Mesenchymal stem cell of adipose (primary cell): ENCODE data around the genes ANKH and RETREG1.

DNA sequence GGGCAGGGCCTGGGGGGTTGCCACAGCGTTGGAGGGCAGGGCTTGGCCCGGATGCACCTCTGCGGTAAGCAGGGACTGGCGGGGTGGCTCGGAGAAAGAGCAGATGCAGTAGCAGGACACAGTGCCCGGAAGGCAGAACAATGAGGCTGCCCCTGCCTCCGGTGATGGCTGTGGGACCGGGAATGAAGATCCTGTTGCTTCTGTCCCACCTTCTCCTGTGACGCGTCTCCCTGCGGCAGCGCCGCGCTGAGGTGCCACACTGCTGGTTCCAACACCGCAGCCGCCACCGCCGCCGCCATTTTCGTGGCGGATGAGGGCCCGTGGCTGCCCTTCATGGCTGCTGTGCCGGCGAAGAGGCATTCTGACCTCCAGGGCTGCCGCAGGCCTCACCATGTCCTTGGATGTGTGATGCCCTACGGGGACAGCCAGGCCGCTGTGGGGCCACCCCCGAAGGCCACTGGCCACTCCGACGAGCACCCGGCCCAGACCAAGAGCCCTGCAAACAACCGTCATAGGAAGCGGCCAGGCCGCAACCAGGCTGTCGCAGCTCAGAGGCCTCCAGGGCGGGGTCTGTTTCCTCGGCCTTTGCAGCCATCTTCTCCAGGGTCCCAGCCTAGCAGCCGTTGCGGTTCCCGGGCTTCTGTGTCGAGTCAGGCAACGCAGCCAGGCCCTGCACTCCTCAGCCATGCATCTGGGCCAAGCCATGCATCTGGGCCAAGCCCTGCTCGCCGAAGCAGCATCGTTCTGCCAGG lies 890.6 kb upstream of the CTNND2 start:
- CAGE, long polyA plus RNA = no peak

DNA sequence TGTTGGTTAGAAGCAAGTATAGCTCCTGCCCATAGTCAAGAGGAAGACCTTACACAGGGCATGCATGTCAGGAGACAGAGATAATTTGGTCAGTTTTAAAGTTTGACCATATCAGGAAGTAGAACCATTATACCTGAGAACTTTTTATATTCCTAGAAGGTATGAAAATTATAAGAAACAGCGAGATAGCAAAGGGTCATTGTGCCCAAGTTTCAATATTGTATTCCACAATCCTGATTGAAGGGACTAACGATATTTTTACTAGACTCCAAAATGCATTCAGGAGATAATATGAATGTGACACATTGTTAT lies 984.1 kb upstream of the CTNND2 start:
- CAGE, long polyA plus RNA = no peak

DNA sequence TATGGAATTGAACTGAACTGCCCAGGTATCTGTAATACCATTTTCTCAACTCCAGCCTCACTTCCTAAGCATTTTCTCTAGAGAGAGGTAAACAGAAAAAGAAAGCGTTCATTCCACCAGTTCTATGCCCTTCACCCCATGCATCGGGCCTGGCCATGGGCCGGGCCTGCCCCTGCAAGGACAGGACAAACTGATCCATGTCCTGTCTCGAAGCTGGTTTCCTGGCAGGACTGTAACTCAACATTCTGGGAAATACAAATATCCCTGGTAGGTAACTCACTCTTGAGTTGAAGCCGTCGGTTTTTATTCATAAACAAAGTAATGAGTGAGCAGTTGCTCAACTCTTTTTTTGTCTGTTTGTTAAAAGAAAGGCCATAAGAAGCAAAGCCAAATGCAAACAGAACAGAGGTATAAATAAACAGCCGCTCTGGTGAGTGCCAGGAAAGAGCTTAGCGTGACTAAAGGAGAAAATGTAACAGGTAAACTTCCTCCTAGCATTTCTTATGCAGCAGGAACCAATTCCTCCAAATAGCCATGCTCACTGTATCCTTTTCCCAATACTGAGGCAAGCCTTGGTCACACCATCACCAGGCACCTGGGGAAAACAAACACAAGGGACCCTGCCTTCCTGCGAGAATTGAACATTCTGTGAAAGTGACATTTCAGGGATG lies 64.4 kb upstream of the DNAH5 start:
- CAGE, long polyA plus RNA = no peak

GRCh38 chr5:14144383-14144537 lies 1.1 kb downstream of the TRIO start:
- CAGE, long polyA plus RNA = no peak

GRCh38 chr5:14165358-14165990 lies 22.3 kb downstream of the TRIO start:
- CAGE, long polyA plus RNA = no peak

DNA sequence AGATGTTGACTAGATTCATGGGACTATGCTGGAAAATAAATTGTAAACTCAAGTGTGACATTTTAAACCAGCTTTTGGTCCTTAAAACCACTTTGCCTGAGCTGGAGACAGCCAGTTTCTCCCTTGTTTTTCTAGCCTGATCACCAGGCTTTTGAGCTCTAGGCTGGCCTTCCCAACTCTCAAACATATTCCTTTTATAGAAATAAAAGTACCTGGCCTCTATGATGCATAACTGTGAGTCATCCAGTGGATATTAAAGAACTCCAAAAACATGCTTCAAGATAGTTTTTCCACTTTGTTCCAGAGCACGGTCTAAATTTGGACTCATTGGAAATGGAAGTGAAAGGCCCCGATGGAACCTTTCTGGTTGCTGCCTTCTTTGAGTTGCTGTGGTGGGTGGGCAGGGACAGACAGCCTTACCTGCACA lies 43.0 kb downstream of the TRIO start:
- CAGE, long polyA plus RNA = no peak

DNA sequence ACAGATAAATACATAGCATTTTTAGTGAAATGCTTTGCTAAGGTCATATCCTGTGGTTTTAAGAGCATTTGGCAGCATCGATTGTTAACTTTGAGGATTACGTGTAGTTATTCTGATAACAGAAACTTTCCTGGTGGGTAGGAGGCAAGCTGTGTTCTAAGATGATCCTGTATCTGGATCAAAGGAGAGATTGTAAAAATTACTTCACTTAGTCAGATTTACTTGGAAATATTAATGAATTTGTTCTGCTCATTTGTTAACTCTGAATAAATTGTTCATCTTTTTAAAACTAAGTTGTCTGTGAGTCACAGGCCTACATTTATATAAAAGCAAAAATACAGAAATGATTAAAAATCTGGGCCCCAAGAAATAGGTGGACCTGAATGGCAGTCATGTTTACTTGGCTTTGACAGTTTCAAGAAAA lies 58.3 kb downstream of the TRIO start:
- CAGE, long polyA plus RNA = no peak

GRCh38 chr5:14286606-14287105 lies 143.5 kb downstream of the TRIO start:
- CAGE, long polyA plus RNA = no peak

GRCh38 chr5:14413275-14413808 lies 168.2 kb upstream of the OTULINL start:
- CAGE, long polyA plus RNA = no peak

- CAGE, long polyA plus RNA = no peak
These were observed 141.5 kb upstream of the OTULINL start for GRCh38 chr5:14440120-14440496.

GRCh38 chr5:14445553-14446535 lies 135.7 kb upstream of the OTULINL start:
- CAGE, long polyA plus RNA = no peak

DNA sequence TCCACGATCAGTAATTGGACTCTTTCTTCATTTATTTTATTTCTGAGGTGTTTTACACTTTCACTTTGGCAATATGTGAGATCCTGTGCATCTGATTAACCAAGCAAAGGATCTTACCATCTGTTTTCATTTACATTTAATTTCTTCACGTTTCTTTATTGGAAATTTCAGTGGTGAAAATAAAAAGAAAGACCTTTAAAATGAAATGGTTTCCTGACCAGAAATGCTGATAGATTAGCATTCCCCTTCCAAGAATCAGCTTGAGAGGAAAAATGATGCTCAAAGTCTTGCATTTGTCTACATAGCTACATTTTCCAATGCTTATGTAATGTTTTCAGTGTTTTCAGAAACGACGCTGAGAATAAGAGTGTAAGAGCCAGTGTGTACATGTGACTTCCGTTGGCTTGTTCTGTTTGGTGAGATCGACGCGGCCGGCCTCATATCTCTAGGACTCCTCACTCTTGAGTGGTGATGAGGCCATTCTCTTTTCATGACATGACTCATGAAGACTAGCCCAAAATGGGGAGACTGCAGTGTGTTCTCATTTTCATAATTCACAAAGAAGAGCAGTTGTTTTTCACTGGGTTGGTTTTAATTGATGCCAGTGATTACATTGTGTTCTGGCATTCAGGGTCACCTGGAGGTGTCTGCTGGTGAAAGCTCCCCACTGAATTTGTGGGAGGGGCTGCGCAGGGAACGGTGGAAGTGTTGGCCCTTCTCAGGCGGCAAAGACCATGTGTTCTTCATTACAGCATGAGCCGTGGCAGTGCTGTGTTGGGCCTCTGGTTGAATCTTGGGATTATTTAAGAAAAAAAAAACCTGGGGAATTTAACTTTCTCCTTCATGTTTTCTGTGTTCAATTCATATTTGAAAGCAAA lies 131.6 kb upstream of the OTULINL start:
- CAGE, long polyA plus RNA = no peak

- CAGE, long polyA plus RNA = no peak
These were observed 12.7 kb upstream of the OTULIN start for GRCh38 chr5:14651841-14652273.

GRCh38 chr5:14686842-14687787 lies 22.6 kb downstream of the OTULIN start:
- CAGE, long polyA plus RNA = no peak

DNA sequence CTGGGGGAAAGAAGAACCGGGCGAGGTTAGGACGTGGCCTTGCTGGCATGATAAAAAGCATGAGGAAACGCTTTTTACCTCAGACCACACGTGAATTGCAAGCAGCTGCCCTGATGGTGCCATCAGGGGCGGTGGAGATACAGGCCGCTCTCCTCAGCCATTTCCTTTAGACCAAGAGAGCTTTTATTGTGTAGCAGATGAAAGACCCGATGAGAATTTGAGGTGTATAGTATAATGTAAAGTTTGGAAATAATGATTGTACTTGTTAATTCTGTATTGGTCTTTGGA lies 38.0 kb downstream of the OTULIN start:
- CAGE, long polyA plus RNA = no peak

GRCh38 chr5:14713294-14713723 lies 48.8 kb downstream of the OTULIN start:
- CAGE, long polyA plus RNA = no peak

- CAGE, long polyA plus RNA = no peak
These were observed 63.9 kb downstream of the OTULIN start for GRCh38 chr5:14728040-14729111.

- CAGE, long polyA plus RNA = no peak
These were observed 62.0 kb downstream of the ANKH start for GRCh38 chr5:14809318-14810208.

- CAGE, long polyA plus RNA = no peak
These were observed at the start of gene ANKH for GRCh38 chr5:14871368-14872097. Gene ANKH, minus strand, starts transcription at chr5:14871778.

DNA sequence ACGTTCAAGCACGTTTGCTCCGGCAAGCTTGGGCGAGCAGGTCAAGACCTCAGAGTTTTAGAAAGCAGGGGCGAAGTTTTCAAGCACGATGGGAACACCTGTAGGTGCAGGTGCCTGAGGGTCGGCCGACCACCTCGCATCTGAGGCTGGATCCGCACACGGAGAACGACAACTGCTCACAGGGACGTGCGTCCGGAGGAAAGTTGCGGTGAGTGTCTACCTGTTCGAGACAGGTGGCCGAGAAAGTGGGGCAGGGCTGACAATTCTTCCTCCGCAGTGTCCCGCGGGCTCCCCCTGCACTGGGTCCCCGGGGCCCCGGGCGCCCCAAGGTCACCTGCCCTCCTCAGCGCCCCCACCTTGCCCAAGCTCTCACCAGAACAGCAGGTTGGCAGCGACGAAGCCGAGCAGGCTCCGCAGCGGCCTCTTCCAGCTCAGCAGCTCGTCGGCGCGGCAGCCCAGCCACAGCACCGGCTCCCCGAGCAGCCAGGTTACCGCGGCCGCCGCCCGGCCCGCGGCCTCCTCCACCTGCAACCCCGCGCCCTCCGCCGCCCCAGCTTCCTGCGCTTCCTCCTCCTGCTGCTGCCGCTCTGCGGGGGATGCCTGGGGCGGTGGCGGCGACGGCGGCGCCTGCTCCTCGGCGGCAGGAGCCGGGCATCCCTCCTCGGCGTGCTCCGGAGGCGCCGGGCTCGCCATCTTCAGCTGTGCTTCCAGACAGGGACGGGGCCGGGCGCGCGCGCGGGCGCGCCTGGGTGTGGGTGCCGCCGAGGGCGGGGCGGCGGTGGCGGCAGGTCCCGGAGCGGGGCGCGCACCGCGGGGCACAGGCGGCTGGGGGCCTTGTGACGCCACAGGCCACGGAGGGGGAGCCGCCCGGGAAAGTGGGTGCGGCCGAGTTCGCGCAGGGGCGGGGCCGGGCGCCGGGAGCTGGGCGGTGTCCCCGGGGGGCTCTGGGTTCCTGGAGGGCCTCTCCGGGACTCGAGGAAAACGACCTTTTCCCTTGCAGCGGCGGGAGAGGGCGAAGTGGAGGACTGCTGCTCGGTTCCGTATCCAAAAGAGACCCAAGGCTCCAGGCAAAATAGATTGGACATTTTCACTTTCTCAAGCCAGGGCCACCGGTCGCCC lies at the start of gene RETREG1:
Gene RETREG1, minus strand, starts transcription at position 719 of the 1,119 bp plus-strand sequence.
- CAGE, long polyA plus RNA = no peak